ENCODE data around the genes HK3, FGFR4, MXD3 and PRR7.

- PRO-cap = no peak
These were observed 3.4 kb upstream of the CDHR2 start for GRCh38 chr5:176545590-176546275.

DNA sequence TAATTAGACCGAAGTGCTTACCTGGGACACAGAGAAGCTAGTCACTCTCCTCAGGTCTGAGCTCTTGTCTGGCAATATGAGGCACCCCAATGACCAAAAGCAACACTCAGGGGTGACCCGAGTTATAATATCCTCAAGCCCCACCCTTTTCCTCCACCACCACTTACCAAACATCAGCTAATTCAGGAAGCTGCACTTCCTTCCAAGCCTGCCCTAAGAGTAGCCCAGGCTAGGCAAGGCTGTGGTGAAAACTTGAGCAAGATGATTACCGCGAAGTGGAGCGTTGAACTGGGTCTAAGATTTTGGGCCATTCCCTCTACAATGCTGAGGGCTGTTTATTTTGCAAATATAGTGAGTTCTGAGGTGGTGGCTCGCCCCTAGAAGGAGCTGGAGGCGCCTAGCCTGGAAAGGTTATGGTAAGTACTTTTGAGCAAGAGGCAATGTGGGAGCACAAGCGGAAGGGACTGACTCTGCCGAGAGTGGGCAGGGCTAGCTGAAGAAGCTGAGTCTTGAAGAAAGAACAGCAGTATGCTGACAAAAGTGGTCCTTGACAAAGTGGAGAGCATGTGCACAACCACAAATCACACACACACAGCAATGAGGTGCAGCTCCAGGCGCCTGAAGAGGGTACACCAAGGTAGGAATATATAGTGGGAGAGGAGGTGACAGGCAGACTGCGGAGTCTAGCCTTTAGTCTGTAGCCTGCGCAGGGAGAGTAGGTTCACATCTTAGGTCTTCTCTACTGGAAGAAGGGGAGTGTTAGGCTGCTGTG, at the start of gene HK3:
Gene HK3, minus strand, starts transcription at position 101 of the 772 bp plus-strand sequence.
- PRO-cap = no peak

DNA sequence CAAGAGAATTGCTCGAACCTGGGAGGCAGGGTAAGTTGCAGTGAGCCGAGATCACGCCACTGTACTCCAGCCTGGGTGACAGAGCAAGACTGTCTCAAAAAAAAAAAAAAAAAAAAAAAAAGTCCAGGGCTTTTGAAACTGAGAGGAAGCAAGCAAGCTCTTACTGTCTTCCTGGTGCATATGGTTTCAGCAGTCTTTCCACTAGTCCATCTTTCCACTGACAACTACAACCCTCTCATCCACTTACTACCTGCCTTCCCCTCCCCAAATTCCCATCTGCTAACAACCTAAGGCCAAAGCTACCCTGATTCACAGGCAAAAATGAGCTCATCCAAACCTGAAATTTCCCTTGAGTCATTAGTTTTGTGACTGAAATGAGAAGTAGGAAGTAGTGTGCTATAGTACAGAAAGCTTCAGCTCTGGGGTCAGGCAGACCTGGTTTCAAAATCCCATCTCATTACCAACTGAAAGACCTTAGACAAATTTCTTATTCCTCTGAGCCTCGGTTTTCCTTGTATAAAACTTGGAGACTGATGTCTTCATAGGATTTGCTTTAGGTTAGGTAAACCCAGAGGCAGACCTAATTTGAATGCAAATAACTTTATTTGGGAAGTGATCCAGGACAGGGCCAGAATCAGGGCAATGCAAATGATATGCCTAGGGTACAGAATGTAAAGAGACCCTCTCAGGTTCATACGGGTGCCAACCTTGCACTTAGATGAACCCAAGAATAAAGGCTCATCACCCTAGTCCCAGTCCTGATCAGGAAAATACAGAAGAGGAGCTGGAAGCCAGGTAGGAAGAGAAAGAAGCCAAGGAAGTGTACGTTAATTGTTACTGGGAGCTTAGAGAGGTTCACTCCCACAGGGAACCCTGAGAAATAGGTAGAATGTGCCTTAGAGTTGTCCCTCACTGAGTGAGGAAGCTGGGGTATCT, 2.8 kb upstream of the HK3 start:
- PRO-cap = no peak

DNA sequence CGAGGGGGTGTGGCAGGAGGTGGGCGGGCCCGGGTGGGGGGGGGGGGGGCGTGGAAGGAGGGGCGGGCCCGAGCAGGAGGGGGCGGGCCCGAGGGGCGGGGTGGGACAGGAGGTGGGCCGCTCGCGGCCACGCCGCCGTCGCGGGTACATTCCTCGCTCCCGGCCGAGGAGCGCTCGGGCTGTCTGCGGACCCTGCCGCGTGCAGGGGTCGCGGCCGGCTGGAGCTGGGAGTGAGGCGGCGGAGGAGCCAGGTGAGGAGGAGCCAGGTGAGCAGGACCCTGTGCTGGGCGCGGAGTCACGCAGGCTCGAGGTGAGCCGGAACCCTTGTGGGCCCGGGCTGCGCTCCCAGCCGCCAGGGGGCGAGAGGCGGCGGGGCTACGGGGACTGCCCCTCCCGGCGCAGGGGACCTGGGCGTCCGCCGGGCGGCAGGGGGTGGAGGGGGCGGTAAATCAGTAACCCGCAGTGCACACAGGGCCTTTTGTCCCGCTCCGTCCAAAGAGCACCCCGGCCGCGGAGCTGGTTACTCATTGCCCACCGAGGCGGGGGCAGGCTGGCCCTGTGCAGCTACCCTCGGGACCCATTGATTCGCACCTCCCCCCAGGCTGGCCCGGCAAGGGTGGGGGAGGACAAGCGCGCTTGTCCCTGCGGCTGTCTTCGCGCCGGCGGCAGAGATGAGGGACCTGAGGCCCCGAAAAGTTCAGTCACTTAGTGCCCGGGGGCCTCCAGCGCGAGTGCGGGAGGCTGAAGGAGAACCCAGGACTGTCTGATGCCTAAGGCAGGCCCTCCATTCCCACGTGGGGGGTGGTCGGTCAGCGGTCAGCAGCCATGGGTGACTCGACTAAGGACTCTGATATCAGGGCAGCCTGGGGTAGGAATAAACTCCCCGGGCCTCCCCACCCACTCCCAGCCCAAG, at the start of gene FGFR4:
Gene FGFR4, plus strand, starts transcription at position 148 of the 913 bp plus-strand sequence.
- PRO-cap = unidirectional peak, plus-strand start at position 149 of the sequence

- PRO-cap = unidirectional peak, minus-strand start at chr5:177311895
These were observed at the start of gene MXD3 for GRCh38 chr5:177311558-177312719. Gene MXD3, minus strand, starts transcription at chr5:177311898.

GRCh38 chr5:177327514-177328735, 16.2 kb upstream of the MXD3 start:
- PRO-cap = no peak

DNA sequence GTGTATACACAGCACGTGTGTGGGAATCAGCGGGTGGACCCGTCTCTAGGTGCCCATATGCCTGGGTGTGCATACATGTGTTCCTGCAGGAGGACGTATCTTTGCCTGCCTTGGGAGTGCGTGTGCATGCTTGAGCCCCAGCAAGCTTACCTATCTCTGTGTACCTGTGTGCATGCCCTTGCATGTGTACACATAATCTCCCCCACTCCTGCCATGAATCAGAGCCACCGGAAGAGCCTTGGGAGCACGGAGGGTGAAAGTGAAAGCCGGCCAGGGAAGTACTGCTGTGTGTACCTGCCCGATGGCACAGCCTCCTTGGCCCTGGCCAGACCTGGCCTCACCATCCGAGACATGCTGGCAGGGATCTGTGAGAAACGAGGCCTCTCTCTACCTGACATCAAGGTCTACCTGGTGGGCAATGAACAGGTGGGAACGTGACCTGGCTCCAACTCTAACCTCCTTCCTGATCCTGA, 10.8 kb downstream of the RGS14 start:
- PRO-cap = no peak

- PRO-cap = no peak
These were observed 4.0 kb upstream of the PFN3 start for GRCh38 chr5:177404273-177405015.

DNA sequence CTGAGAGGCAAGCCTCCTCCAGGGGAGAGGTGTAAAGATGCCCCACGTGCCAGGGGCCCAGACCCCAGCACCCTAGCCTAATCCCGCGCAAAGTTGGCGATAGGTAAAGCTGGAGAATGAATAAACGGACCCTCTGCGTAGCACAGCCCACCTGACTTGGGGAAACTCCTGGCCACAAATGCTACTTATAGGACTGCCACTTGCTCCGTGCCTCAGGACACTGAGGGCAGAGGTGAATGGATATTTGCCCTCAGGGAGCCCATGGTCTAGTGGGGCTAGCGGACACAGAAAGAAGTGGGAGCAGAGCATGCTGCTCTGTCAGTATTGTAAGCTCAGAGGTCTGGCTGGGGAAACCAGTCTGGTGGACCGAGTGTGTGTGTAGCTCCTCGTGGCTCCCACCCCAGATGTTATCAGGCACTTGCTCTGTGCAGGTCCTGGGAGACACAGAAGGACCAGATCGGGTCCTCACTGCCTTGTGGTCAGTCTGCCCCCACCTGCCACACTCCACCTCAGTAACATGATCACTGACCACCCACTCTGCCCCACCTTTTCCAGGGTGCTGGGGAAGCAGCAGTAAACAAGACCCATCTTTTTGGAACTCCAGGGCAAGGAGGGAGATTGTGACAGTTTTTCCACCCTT, 841 bp downstream of the GRK6 start:
- PRO-cap = no peak

DNA sequence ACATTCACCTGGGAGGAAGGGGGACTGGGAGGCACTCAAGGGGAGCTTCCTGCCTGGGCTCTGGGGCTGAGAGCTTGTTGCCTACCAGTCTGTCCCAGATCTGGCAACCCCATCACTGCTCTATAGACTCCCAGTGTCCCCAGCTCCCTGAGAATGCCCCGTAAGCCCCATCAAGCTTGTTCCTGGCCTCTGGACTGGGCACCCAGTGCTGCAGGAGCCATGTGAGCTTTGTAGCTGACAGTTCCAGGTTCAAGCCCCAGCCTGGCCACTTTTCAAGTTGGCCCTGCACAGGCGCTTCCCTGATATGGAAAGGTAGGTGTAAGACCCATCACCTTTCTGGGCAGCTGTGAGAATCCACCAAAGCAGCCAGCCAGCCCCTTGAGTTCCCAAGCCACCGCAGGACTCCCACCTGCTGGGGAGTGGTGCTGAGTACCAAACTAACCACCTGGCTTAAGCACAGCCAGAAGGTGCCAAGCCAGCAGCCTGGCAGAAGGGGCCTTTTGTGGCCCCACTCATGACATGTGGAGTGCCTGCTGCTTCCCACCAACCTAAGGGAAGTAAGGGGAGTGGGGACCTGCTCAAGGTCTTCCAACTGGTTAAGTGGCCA, 3.0 kb upstream of the PRR7 start:
- PRO-cap = no peak

DNA sequence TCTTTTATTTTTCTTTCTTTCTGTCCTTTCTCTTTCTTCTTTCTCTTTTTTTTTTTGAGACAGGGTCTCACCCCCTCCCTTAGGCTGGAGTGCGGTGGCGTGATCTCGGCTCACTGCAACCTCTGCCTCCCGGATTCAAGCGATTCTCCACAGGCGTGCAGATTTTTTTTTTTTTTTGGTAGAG, 905 bp upstream of the PRR7 start:
- PRO-cap = no peak

DNA sequence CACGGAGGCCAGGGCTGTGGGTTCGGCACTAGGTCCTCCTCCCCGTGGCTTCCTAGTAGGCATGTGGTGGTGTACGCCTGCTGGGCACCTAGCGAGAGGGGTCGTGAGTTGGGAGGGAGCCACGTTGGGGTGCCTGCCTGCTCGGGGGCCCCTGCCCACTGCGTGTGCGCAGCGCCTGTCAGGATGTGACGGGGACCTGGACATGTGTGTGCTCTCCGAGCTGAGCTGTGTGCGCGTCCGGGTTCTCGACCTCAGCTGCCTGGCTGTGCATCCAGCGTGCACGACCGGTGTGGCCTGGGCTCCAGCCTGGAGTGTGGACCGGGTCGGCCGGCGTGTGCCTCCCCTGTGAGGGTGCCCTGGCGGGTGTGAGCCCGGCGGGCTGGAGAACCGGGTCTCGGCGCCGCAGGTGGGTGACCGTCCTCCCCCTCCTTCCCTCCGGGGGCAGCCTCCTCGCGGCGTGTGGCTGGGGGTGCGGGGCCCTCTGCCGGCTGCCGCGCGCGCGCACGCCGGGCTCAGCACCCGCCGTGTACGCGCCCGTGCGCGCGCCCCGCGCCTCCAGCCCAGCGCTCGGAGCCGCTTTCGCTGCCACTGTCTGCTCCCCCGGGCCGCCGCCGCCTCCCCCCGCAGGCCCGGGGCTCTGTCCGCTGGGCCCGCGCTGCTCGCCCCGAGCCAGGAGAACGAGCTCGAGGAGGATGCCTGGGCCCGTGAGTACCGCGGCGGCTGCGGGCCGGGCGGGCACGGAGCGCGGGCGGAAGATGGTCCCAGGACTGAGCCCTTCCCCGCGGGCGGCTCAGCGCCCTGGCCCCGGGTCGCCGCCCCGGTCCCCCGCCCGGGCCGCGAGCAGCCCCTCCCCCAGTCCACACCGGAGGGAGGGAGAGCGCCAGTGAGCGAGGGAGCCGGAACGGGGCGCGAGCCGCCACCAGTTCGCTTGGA, at the start of gene PRR7:
Gene PRR7, plus strand, starts transcription at position 558 of the 933 bp plus-strand sequence.
- PRO-cap = bidirectional peak, plus-strand start at position 558 of the sequence, minus-strand start at position 482 of the sequence

GRCh38 chr5:177448854-177449760, 2.5 kb downstream of the PRR7 start:
- PRO-cap = no peak

GRCh38 chr5:177454095-177454359, 7.4 kb downstream of the PRR7 start:
- PRO-cap = no peak

- PRO-cap = no peak
These were observed 10.1 kb downstream of the PRR7 start for GRCh38 chr5:177456796-177457046.

DNA sequence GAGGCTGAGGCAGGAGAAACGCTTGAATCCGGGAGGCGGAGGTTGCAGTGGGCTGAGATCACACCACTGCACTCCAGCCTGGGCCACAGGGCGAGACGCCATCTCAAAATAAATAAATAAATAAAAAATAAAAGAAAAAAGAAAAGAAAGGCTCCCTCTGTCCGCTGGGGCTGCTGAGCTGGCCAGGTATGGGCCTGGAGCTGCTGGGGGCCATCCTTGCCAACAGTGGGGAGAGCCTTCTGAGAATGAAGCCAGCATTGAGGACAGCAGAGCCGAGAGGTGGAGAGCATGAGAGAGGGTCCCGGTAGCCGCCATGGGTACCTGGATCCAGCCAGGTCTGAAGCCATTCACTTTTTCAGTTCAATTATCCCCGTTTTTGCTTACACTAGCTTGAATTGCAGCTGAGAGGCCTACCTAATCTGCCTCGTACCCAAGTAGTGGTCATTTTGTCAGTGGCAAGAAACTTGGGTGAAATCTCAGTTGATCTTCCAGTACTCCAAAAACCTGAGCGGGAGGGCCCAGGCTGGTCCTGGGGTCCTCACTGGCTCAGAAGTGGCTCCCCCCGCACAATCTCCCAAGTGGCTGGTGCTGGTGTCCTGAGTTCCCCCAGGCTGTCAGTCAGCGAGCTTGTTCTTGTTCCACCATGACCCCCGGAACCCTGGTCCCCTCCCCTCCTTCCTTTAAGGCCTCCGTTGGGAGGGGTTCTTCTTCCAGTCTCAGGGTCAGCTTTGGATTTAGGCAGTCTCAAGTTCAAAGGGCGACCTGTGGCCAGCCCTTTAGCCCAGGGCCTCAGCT, 4.1 kb upstream of the DBN1 start:
- PRO-cap = no peak

DNA sequence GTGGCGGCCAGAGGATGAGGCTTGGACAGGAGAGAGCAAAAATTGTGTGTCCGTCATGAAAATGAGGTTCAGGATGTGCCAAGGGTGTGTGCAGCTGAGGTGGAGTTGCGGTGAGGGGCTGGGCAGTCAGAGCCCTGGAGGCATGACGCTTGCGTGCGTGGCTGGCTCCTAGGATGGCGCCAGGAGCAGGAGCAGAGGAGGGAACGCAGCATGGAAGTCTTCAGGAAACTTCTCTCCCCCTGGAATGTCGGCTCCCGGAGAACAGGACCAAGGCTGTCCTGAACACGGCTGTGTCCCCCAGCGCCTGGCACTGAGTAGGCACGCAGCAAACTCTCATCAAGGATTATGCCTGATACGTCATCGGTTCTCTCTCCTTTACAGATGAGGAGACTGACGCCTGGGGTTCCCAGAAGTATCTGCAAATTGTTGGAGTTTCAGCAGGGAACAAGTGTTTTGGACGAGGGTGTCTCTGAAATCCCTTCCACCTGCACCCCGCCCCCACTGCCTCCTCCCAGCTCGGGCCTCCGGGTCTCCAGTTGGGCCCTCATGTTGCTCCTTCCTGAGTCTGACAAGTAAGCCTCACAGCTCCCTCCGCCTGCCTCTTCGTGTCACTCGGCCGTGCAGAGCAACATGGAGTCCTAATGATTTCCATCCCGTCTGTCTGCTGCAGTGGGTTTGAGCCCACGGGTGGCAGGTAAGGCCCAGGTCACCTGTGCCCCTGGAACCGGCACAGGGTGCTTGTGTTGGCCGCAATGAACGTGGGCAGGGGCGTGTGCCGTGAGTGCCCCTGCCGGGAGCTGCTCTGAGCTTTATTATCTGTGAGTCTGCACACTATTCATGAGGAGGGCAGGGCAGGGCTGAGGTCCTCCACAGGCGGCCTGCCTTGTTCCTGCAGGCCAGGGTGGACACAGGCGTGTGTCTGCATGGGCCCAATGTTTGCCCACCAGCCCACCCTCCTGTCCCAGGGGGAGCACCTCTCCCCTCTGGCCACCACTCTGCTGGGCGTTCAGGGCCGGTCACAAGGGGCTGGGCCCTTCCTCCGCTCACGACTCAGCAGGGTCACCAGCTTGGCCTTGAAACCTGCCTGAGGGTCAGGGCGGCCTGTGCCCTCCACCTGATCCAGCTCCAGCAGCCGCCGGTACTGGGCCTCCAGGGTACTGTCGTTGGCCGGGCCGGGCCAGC, 6.0 kb upstream of the PDLIM7 start:
- PRO-cap = no peak

GRCh38 chr5:177511574-177512275, 2.1 kb upstream of the DOK3 start:
- PRO-cap = no peak

DNA sequence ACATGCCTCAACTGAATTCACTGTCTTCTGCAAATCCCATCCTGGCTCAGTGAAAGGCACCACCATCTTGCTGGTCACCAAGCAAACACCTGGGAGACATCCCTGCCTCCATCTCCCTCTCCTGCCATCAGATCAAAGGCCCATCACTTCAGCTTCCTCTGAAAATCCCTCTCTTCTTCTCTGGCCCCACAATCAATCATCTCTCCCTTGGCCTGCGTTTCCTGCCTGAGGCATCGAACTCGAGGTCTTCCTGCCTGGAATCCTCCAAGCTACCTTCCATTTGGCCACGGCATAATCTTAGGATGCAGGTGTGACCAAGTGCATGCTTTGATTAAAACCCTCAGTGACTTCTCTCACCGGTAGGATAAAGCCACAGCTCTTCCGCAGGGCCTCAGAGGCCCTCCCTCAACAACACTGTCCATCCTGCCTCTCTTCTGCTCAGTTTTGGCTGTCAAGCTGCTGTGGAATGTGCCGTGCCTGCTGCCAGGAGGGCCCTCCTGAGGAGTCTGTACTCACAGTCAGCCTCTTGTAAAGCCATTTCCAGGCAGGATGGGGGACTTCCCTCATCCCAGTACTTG, 13.6 kb upstream of the DDX41 start:
- PRO-cap = no peak

- PRO-cap = no peak
These were observed 9.7 kb downstream of the B4GALT7 start for GRCh38 chr5:177609406-177610238.

All from left ventricle myocardium (tissue), 1 donor.